Peritoneum (tissue), 1 donor: ENCODE data around the genes NCKAP5L, ASIC1, GPD1, COX14 and TFCP2.

GRCh38 chr12:49825340-49825814, 2.8 kb downstream of the NCKAP5L start:
- PRO-cap: no peak

DNA sequence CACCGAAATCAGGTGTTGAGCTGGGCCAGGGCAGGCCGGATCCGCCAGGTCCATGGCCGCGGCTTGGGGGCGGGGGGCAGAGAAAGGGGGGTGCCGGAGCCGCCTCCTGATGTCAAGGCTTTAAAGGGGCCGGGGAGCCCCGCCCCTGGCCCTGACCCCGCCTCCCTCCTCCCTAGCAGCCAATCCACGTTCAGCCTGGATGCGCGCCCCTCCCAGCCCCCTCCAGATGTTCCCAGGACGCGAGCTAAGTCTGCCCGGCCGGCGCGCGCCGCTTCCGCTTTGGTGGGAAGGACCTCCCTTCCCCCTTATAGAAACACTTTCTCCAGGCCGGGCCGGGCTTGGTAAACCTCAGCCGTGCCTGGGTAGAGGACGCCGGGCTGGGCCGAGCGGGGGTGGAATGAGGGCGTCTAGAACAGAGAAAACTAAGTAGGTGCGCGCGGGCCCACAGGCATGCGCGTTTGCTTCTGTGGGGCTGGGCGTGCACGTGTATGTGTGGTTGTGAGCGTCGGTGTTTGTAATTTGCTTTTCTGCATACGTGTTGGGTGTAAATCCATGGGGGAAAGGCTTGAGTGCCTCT, at the start of gene NCKAP5L:
NCKAP5L (minus strand) TSS at position 95 of the 577 bp plus-strand sequence.
- PRO-cap: no peak

- PRO-cap: no peak
Measured at GRCh38 chr12:49828896-49829482, 776 bp upstream of the NCKAP5L start.

DNA sequence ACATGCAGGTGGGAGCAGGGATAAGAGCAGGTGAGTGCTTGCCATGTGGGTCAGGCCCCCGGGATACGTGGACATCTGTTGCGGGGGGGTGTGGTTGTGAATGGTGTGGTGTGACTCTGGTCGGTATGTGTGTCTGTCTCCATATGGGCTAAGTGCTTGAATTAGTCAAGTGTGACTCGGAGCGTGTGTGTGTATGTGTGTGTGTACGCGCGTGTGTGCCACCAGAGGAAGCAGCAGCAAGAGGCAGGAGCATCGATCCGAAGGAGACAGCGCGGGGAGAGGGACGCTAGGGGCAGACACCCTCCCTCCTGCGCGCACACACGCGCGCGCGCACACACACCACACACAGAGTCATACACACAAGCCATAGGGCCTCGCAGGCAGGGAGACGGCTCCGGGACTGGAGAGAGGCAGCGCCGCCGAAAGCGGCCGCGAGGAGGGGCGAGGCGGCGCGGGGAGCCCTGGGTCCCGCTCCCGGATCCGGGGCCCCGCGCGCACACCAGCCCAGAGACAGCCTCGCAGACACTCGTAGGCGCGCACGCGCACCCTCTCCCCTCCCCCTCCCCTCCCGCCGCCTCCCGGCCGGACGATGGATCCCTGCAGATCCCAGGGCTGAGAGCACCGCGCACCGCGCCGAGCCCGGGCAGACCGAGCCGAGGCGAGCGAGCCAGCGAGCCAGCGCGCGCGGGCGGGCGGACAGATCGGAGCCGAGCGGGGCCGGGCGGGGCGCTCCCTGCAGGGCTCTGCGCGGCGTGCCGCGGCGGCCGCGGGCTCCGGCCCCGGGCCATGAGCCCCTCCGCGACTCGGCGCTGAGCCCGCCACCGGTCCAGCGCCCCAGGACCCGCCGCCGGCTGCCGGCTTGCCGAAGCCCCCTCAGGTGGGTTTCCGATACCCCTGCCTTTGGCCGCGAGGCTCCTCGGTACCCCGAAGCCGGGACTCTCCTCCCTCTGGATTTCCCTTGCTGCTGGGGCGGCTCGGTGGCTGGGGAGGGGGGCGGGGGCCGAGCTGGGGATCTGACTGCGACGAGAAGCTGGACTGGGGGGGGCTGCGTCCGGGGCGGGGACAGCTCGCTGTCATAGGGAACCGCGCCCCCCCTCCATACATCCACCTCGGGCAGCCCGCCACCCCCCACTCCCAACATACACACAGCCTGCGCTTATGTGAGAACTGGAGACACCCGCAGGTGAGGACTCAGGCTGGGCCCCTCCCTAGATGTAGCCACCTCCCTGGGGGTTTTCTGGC, at the start of gene ASIC1:
ASIC1 (plus strand) TSS at position 557 of the 1,242 bp plus-strand sequence.
- PRO-cap: no peak

DNA sequence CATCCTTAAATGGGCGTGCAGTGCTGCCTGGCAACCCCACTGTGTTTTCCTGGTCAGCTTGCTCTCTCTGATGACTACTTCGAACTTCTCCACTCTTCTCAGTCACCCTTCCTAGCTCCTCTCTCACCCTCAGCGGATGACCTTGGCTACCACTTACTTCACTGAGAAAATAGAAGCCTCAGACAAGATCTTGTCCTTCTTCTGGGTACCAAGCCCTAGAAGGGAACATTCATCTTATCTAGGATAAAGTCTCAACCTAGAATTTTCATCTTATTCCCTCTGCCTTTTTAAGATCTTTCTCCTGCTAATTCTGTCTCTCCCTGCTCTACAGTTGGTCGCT, 9.2 kb downstream of the ASIC1 start:
- PRO-cap: no peak

DNA sequence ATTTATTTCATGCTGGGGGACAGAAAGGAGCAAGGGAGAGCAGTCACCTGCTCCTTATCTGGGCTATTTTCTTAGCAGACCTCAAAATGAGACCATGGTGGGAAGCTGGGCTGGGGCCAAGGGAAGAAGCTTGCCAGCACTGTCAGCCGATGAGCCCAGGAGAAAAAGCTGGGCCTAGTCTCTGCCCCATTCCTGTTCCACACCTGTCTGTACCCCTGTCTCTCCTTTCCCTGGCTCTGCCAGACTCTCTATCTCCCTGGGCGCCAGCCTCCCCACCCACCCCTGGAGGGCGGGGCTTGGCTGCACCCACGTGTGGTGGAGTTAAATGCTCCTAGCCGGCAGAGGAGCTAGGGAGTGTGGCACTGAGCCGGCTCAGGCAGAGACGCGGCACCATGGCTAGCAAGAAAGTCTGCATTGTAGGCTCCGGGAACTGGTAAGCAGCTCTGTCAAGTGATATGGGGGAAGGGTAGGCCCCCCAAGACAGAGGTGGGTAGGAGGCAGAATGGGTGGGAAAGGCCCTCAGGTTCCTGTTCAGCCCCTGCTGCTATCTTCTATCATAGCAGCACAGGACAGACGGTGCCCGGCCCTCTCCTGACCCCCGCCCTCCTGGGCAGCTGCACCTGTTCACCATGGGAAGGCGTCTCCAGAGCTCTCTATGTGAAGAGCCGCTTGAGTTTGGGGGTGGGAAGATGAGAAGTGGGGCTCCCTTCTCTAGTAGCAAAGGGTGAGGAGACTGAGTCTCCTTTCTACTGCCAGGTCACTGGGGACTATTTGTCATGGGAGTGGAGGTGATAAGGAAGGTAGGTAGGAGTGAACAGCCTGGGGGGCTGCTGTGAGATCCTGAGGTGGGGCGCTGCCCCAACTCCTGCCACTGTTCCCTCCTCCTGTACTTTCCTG, at the start of gene GPD1:
GPD1 (plus strand) TSS at position 350 of the 897 bp plus-strand sequence.
- PRO-cap: no peak

DNA sequence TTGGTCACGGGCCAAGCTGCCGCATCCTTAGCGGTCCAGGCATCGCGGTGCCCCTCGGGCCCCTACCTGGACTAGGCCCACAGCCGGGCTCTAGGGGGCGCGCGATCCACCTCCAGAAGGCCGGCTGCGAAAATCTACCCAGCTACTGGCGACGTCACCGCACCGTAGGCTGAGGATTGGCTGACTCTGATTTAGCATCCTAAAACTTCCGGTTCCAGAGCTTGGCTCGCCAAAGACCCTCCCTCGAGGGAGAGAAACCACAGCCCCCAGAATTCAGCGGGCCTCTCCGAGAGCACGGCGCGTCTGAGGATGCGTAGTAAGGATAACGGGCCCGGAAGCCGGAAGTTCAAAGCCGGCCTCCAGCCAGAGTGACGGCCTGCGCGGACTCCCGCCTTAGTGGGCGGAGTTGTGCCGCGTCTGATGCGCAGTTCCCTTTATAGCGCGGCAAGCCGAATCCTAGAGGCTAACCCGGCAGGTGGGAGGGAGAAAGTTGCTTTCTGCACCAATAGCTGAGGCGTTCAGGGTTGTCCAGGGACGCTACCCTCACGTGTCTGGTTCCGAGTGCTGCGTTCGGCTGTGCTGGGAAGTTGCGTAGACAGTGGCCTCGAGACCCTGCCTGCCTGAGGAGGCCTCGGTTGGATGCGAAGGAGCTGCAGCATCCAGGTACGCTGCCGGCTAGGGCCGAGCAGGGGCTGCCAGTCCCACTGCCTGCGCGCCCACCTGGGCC, at the start of gene COX14:
COX14 (plus strand) TSS at position 598 of the 727 bp plus-strand sequence.
- PRO-cap: unidirectional peak, plus-strand start at position 567 of the sequence; unidirectional peak, plus-strand start at position 598 of the sequence

GRCh38 chr12:50175857-50176515, 8.8 kb upstream of the CERS5 start:
- PRO-cap: no peak

DNA sequence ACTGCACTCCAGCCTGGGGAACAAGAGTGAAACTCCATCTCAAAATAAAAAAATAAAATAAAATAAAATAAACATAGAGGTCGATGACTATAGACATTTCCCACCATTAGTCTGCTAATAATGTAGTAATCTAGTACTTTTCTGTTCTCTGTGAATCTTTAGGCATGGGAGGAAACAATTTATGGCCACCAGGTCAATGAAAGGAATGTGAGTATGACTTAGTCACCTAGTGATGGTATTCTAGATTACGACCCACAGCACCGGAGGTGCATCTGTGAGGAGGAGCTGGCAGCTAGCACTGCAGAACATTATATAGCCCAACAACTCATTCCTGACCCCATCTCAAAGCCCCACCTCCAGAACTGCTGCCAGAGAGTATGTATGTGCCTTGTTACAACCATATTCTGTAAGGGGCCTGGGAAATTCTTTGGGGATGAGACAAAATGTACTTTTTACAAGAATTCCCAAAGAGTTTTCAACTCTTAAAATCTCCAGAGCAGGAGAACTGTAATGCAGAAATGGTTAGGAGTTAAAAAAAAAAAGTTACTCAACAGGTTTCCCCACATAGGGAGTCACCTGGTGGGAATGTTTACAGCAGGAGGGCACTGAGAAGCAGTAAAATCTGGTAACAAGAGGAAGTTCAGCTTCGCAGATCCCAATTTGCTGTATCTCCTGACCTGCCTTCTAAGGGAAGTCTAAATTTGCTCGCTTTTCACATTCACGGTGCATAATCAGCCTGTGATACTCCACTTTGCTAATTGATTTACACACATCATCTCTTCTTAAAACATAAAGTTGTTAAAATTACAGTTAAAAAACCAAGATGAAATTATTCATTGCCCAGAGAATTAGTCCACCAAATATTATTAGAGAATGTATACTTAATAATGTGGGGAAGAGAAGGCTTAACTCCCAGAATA, 34.9 kb upstream of the CERS5 start:
- PRO-cap: no peak

- PRO-cap: no peak
Measured at GRCh38 chr12:50248228-50249336, 34.7 kb downstream of the LIMA1 start.

DNA sequence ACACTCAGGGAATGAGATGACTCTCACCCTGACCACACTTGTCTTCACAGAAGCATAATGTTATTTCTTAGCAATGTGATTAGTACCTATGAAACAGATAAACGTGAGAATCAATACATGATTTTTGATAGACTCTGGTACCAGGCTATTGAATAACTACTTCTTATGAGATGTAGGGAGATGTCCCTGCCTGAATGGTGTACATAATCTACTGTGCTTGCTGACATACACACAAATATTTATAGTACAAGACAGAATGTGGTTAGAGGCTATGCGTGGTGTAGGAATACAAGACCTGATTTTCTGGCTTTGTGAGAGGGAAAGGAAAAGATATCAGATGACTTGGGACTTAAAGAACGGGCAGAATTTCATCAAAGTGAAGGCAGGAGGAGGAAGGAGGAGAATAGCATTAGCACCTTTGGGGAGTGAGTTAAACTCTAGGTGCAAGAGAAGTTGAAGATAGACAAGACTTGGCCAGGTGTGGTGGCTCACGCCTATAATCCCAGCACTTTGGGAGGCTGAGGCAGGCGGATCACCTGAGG, 31.4 kb downstream of the LIMA1 start:
- PRO-cap: no peak

- PRO-cap: no peak
Measured at GRCh38 chr12:50475502-50475987, 29.2 kb upstream of the DIP2B start.

DNA sequence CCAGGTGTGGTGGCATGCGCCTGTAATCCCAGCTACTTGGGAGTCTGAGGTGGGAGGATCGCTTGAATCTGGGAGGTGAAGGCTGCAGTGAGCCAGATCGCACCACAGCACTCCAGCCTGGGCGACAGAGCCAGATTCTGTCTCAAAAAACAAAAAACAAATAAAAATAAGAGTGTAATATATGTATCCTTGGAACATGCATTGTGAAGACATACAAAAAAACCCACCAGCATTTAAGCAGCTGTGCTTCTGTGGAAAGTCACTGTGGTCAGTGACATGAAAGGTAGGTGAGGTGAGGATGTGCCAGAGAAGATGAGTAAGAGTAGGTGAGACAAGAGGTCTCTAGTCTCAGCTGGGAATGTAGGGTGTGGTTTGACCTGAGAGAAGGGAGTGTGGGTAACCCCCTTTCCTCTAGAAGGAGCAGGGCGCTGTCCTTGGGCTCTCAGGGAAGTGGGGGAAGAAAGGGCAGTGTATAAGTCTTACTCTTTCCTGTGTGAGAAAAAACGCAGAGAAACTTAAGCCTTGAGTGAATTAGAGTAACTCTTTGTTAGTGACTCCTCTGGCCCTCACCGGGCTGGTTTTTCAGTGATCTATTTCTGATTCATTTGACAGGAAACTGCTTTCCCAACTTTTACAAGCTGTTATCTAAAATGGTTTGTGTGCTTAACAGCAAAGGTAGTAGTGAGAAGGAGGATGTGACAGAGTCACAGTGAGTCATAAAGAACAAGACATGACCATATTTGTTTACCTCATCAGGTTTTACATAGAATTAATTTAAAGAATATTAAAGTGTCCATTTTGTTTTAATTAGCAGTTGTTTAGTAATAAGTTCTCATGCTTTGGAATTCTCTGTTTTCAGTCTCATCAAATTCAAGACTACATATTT, 27.8 kb downstream of the DIP2B start:
- PRO-cap: no peak

GRCh38 chr12:50689188-50689839, 74.6 kb upstream of the ATF1 start:
- PRO-cap: no peak

GRCh38 chr12:50843275-50843702, 563 bp downstream of the TMPRSS12 start:
- PRO-cap: no peak

DNA sequence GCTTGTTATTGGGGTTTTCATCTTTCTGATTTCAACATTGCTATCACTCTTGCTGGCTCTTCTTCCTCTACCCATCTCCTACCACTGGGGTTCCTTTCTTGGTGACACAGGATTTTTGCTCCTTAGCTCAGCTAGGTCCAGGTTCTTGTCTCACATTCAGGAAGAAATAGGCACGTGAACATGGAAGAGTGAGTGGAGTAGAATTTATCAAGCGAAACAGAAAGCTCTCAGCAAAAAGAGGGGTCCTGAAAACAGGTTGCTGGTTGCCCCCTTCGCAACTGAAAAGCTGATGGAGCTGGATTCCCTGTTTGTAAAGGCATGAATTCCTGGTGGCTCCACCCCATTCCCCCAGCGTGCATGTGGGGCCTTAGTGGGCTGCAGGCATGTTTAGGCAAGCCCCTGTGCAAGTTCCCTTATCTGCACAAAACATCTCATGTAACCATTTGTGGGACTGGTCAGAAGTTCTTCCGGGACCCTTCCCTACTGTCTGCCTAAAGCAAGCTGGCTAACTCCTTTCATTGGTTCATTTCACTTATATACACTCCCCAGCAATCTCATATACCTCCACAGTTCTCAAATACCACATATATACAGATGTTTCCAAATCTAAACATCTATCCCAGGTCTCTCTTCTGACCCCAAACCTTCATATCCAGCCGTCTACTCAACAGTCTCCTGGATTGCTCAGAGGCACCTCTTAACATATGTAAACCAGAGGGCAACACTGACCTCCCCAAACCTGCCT, 3.5 kb downstream of the METTL7A start:
- PRO-cap: no peak

GRCh38 chr12:50932498-50933467, 8.0 kb downstream of the METTL7A start:
- PRO-cap: no peak

DNA sequence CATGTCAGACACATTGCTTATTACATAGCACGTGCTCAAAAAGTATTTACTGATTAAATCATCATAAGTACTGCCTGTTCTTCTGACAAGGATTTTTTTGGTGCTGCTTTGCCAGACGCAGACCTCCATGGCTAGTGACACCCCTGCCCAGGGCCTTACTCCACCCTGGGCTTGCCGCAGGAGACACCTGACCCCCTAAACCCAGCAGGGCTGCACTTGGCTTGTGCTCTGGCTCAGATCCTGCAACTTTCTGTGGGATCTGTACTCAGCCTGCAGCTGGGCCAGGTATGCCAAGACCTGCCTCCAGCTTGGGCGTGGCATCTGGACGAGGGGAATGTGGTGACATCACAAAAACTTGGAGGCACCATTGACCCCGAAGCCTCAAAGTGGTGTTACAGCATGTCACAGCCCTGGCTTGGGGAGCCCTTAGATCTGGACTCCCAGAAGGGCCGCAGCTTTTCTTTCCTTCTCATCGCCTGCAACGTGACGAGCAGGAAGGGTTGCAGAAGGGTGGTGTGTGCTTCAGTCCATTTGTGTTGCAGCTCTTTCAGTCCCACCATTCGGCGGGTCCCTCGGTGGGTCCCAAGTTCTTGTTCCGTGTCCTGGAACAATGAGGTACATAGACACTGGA, 12.3 kb downstream of the METTL7A start:
- PRO-cap: no peak

- PRO-cap: no peak
Measured at GRCh38 chr12:51022395-51022919, 3.7 kb downstream of the SLC11A2 start.

GRCh38 chr12:51172599-51173395, at the start of gene TFCP2:
TSS of gene TFCP2 (minus strand) at chr12:51173135.
- PRO-cap: no peak